Measurements from ENCODE around the genes TMX4 and PLCB4.

GRCh38 chr20:5942307-5942833 lies 8.0 kb downstream of the TRMT6 start:
- RAMPAGE, total RNA, result no peak

- RAMPAGE, total RNA, result no peak
These were observed 31.1 kb upstream of the BMP2 start for GRCh38 chr20:6736449-6736820.

GRCh38 chr20:6746934-6747459 lies 20.5 kb upstream of the BMP2 start:
- RAMPAGE, total RNA, result no peak

GRCh38 chr20:7585376-7585836 lies 354.9 kb downstream of the HAO1 start:
- RAMPAGE, total RNA, result no peak

DNA sequence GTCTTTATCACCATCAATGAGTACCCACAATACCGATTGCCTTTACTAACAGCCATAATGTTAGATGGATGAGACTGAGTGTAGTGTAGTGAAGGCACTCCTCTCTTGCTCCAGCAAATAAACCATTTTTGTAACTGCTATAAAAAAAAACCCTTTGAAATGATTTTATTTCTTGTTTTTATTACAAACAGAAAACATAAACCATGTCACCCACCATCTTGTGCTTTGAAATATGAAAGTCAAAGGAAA lies 860 bp downstream of the HAO1 start:
- RAMPAGE, total RNA, result no peak

GRCh38 chr20:7981095-7981852 lies 38.3 kb downstream of the TMX4 start:
- RAMPAGE, total RNA, result no peak

DNA sequence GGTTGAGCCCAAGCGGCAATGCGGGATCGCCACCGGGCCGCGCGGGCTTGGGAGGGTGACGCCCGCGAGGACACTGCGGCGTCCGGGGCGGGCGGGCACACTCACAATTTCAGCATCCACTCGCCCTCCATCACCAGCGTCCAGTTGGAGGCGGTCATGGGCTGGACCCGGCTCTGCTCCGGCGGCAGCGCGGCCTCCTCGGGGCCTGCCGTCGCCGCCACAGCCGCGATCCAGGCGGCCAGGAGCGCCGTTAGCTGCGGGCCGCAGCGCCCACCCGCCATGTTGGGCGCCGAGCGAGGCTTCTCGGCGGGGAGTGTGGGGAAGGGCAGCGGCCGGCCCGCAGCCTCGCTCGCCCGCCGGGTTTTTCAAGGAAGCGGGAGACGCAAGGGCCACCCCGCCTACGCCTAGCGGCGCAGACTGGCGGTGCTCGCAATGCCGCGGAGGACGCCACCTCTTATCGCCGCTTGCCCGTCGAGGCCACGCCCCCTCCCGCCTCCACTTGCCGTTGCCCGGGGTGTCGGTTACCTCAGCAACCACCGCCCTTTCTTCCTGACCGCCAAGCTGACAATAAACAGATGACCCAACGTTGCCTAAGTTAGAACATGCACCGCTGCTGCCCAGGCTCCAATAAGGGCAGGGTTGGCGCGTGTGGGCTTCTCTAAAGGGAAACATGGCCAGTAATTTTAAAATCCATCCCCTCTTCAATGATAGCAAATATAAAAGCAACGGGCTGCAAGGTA lies at the start of gene TMX4:
Gene TMX4 (minus strand): TSS at position 429 of the 740 bp plus-strand sequence.
- RAMPAGE, total RNA, result no peak

- RAMPAGE, total RNA, result no peak
These were observed 60.2 kb downstream of the PLCB1 start for GRCh38 chr20:8192195-8192650.

DNA sequence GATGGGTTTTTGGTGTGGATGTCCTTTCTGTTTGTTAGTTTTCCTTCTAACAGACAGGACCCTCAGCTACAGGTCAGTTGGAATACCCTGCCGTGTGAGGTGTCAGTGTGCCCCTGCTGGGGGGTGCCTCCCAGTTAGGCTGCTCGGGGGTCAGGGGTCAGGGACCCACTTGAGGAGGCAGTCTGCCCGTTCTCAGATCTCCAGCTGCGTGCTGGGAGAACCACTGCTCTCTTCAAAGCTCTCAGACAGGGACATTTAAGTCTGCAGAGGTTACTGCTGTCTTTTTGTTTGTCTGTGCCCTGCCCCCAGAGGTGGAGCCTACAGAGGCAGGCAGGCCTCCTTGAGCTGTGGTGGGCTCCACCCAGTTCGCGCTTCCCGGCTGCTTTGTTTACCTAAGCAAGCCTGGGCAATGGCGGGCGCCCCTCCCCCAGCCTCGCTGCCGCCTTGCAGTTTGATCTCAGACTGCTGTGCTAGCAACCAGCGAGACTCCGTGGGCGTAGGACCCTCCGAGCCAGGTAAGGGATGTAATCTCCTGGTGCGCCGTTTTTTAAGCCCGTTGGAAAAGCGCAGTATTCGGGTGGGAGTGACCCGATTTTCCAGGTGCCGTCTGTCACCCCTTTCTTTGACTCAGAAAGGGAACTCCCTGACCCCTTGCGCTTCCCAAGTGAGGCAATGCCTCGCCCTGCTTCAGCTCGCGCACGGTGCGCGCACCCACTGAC lies 468.4 kb downstream of the PLCB1 start:
- RAMPAGE, total RNA, result no peak

DNA sequence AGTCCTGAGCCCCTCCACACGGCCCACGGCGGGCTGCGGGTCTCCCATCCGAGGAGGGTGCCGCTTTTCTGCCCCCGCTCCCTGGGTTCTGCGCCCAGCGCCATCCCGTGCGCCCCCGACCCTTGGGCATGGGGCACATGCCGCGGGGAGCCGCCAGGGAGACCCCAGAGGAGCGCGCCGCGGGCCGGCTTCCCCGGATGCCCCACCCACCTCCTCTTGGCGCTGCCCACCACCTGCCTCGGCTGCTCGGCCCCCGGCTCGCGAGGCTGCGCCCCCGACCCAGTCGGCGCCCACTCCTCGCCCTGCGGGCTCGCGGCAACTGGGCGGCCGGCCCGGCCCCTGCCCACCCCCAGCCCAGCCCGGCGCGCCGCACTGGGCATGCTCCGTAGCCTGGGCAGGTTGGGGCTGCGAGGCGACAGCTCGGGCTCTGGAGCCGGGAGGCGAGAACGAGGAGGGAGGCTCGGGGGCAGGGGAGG lies 556 bp upstream of the PLCB4 start:
- RAMPAGE, total RNA, result no peak

GRCh38 chr20:9068769-9069888 lies at the start of gene PLCB4:
Gene PLCB4, plus strand, starts transcription at chr20:9069087.
- RAMPAGE, total RNA, result no peak

DNA sequence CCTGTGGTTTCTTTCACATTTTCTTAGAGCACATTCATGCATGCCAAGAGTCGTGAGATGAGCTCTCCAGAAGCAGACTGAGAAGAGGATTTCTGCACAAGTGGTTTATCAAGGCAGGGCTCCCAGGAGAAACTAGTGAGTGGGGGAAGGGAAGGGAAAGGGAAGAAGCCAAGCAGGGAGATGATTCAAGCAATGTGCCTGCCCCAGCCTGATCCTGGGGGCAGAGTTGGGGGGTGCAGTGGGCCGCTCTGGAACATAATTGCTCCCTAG lies 152.0 kb downstream of the PLCB4 start:
- RAMPAGE, total RNA, result no peak

GRCh38 chr20:9356769-9357092 lies 157.7 kb upstream of the LAMP5 start:
- RAMPAGE, total RNA, result no peak

DNA sequence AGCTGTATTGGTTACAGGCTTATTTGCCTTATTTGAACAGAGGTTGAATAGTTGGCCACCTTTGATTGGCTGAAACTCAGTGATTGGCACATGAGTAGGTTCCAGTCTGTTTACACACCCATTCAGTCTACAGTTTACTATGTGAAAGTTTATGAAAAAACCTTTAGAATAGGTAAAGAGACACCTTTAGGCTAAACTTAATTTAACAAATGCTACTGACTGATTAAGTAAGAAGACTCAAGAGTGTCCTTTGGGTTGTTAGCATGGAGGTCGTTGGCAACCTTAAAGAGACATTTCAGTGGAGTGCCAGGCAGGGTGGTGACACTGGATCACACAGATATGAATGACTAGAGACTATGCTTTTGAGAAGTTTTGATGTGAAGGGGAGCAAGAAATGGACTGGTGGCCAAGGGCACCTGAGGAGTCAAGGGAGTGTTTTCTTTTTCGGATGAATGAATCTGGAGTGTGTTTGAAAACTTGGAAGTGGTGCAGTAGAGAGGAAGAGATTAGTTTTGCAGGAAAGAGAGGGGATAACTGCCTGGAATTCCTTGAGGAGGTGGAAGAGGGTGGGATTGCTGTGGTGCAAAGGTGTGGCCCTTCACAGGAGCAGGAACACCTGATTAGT lies 110.6 kb upstream of the LAMP5 start:
- RAMPAGE, total RNA, result no peak

DNA sequence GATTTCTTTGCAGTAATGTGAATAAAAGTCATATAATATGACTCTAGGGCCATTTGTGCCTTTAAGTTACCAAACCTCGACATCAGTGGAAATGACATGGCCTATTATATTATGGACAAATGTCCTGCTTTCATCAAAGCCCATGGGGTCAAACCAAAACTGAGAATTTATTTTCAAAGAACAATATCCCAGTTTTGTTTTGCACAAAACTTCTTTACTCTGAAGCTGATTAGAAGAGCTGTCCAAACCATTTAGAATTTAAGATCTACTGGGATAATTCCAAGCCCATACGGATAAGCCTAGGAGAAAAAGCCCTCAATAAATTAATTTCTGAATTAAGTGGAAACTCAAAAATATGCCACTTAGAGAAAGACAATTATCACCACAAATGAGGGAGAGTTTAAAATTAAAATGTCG lies 81.0 kb upstream of the ANKEF1 start:
- RAMPAGE, total RNA, result no peak

- RAMPAGE, total RNA, result no peak
These were observed 2.3 kb upstream of the SNAP25 start for GRCh38 chr20:10216312-10216766.

GRCh38 chr20:10221048-10221516 lies 2.5 kb downstream of the SNAP25 start:
- RAMPAGE, total RNA, result no peak

DNA sequence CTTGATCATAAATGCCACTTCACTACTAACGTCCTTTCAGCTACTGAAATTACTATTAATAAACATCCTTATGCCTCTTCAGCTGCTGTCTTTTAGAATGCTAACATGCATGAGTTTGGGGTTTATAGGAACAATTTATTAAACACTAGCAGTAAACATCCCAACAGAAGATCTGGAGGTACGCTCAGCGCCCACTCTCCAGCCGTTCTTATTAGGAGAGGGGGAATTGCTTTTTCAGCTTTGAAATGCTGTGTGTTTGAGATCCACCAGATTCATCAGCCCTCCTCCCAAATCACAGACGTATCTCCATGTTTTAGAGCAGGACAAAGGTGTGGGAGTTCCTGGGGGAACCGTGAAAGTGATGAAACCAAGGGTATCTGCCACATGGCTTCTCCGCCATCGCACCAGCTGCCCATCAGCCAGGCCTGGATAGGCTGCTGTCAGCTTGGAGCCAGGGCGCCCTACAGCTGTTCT lies 52.6 kb downstream of the SNAP25 start:
- RAMPAGE, total RNA, result no peak

- RAMPAGE, total RNA, result no peak
These were observed 36.4 kb downstream of the MKKS start for GRCh38 chr20:10397709-10397908.

DNA sequence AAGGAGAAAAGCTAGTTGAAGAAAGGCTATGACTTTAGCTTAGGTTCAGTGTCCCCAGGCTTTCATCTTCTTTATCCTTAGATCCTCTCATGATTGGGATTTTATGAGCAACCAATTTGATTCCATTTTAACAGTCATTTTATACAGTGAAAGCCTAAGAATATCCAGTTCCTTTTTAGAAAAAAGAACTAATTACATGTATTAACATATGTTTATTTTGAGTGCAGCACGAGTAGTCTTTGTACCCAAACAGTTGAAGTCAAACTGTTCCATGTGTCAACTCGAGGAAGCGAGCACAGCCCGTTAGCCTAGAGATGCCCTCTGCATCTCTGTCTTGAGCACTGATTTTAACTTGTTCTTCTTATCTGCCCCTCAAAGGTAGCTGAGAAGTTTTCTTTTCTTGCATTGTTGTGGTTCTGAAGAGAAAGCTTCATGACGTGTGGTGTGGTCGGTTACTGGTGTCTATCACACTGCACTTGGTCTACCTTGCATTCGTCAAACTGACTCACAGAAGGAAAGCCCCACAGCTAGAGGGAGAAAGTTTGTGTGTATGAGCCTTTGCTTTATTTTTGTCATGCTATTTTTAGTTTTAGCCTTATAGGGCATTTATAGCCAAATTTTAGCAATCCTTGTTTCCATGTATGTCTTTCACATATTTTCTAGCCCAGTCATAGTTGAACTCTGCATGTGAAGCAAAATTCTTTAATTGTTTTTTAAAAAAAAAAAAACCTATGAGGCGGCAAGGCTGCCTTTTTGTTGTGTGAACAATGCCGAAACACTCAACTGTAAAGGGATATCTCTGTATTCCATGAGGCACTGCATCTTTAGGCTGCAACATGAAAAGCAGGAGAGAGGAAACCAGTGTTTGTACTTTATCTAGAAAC lies 115.1 kb downstream of the JAG1 start:
- RAMPAGE, total RNA, result no peak

All from foreskin keratinocyte (primary cell).